Endometrial microvascular endothelial cells (primary cell): Measurements from ENCODE around the genes TSHR and GTF2A1.

- RAMPAGE, long total RNA, result no peak
These were observed 897.5 kb downstream of the DIO2 start for GRCh38 chr14:79313949-79314148.

DNA sequence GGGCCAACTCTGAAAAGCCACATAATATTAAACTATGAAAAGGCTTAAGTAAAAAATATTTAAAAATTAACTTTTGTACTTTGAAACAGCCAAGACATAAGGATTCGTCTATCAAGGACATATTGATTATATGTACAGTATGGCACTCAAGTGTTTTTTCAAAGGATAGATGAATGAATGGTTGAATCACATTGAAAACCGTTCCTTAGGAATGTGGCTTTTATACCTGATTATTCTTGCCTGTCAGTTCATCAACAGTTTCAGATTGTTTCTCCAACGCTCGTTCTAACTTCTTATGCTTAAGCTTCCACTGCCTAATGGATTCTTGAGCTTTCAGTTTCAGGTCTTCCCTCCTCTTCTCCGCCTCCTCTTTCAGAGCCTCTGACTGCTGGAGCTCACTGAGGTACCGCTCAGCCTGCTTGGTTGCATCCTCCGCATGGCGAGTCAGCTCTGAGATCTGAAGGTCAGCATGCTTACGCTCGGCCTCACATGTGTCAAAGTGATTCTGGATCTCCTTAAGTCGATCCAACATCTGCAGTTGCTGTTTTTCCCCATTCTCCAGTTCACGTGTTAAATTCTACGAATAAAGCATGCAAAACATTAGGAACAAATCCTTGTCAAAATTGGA is 148.9 kb downstream of the CEP128 start:
- RAMPAGE, long total RNA, result no peak

- RAMPAGE, long total RNA, result no peak
These were observed 35.6 kb downstream of the CEP128 start for GRCh38 chr14:80905922-80906295.

DNA sequence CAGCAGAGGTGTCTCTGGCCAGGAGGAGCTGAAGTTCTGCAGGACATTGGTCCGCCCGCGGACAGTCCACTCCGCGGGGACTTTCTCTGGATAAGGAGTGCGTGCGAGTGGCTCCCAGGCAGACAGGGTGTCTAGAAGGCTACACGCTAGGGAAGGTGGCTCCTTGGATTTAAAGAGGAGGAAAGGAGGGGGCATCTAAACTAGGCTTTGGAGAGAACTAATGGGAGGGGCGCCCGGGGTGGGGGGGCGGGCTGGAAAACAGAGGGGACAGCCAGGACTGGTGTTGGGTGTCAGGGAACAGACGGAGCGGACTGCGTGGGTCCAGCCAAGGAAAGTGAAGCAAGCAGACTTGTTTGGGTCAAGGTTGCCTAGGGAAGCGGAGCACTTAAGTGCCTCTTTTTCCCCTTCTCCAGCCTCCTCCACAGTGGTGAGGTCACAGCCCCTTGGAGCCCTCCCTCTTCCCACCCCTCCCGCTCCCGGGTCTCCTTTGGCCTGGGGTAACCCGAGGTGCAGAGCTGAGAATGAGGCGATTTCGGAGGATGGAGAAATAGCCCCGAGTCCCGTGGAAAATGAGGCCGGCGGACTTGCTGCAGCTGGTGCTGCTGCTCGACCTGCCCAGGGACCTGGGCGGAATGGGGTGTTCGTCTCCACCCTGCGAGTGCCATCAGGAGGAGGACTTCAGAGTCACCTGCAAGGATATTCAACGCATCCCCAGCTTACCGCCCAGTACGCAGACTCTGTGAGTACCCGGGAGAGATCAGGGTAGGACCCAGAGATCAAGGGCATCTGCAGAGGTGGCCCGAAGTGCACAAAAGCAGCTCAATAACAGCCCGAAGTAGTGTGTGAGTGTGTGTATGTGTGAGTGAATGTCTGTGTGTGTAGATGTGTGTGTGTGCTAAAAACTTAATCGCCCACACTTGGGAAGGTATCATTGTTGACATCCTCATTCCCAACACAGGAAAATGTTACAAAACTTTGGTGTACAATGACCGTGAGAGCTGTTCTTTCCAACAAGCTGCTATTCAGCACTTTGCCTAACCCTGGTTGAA is at the start of gene TSHR:
TSS of gene TSHR (plus strand) at position 510 of the 1,049 bp plus-strand sequence.
- RAMPAGE, long total RNA, result no peak

GRCh38 chr14:81158809-81159008 is 62.0 kb downstream of the GTF2A1 start:
- RAMPAGE, long total RNA, result no peak

GRCh38 chr14:81169603-81170577 is 50.9 kb downstream of the GTF2A1 start:
- RAMPAGE, long total RNA, result no peak

GRCh38 chr14:81178380-81179499 is 42.0 kb downstream of the GTF2A1 start:
- RAMPAGE, long total RNA, result no peak

DNA sequence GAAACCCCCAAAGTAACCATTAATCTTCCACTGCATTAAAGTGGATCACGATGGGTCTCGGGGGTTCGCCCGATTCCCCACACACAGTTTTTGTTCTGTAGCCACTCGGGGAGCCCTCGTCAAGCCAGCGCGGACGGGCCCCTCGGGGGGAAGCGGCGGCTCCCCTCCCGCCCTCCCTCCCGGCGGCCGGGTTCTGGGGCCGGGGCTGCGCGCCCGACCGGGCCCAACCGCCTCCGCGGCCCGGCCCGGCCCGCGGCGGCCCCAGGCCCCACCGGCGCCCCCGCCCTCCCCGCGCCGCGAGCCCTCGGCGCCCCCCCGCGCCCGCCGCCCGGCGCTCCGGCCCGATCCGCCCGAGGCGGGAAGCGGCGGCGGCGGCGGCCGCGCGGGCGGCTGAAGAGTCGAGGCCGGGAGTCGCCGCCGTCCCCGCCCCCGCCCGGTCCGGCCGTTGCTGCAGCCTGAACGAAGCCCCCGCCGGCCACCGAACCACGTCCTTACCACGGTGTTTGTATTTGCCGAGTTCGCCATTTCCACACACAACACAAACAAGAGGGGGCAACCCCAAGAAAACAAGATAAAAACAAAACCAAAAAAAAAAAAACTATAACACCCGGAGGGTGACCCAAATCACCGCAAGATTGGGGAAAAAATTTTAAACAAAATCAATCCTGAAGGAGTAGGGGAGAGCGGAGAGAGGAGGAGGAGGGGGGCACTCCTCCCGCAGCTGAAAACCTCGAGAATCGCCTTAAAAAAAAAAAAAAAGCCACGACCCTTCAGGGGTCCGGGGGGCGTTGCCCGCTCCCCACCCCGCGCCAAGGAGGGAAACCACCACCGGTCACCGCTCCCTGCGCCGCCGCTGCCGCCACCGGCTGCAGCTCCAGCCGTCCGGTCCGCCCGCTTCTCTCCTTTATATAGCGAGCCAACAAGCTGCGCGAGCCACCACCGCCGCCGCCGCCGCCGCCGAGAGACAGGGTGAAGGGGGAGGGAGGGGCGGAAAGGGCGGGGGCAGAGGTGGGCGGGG is at the start of gene GTF2A1:
TSS of gene GTF2A1 (minus strand) at position 966 of the 1,018 bp plus-strand sequence.
- RAMPAGE, long total RNA, result start-site peak on the minus strand centred at position 958 of the sequence, 40 bp wide, 73 and 63 reads in 2 replicates

DNA sequence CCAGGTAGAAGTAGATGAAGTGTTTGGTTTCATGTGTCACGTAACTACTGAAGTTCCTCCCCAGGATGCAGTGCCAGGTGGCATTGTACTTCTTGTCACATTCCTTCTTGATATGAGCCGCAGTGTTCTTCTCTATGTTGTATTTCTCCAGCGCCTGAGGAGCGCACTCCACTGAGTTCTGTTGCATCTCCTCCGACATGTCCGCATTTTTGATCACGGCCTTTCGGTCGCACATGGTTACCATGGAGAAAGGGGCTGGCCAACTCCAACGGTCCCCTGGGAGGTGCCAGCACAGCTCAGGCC is 25.5 kb upstream of the GTF2A1 start:
- RAMPAGE, long total RNA, result no peak

GRCh38 chr14:84254173-84254774 is 1275.7 kb upstream of the FLRT2 start:
- RAMPAGE, long total RNA, result no peak

GRCh38 chr14:85568528-85568827 is 38.5 kb downstream of the FLRT2 start:
- RAMPAGE, long total RNA, result no peak

GRCh38 chr14:88978859-88979254 is 154.4 kb downstream of the TTC8 start:
- RAMPAGE, long total RNA, result no peak

GRCh38 chr14:89247863-89248511 is 169.0 kb downstream of the FOXN3 start:
- RAMPAGE, long total RNA, result no peak

DNA sequence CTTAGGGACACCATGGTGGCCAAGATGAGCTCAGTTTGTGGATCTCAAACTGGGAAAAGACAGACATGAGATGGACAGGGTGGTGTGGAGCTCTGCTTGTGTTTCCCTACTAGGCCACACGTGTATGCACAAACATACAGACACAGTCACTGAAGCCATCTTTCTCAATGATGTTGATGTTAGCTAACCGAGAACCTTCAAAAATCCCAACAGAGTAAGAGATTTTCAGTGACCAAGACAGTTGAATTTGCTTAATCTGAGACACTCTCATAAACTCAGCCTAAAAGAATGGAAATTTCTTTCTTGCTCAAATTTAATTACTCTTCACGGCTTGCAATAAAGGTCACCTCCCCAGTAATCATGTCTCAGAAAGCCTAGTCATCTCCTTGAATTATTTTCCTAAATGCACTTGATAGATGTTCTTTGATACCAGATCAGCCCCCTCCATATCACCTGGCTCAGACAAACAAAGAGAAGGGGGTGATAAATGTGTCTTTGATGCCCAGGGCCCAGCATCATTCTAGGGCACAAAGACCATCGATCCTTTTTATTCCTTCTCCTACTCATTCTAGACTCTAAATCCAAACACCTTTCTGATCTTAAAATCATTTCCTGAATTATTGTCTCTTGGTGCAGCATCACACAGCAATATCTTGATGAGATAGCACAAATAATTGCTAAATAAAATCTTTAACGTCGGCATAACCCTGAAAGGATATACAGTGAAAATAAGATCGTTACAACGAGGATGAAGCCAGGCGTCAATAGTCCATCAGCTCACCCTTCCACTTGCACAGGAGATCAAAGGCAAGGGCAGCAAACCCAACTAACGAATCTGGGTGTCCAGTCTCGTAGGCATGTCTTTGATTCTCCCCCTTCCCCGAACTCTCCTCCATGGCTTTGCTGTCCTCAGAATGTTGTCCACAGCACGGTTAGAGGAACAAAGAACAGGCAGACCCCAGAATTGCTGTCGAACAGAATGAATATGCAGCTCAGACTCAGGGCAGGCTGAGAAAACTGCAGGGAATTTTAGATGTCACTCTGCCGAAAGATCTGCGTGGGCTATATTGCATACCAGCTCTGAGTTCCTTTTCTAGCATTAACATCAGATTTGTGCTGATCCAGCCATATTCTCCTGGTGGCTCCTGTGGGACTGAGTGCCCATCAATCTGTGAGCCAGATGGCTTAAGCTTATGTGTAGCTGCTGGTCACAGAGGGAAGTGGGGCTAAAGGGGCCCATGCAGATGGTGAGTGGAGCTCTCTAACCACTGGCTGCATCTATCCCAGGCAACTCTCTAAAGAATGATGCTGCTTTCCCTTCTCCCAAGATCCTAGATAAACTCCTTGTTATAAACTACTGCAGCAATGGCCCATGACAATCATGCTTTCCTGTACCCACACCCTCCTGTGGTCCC is 101.9 kb downstream of the FOXN3 start:
- RAMPAGE, long total RNA, result no peak

DNA sequence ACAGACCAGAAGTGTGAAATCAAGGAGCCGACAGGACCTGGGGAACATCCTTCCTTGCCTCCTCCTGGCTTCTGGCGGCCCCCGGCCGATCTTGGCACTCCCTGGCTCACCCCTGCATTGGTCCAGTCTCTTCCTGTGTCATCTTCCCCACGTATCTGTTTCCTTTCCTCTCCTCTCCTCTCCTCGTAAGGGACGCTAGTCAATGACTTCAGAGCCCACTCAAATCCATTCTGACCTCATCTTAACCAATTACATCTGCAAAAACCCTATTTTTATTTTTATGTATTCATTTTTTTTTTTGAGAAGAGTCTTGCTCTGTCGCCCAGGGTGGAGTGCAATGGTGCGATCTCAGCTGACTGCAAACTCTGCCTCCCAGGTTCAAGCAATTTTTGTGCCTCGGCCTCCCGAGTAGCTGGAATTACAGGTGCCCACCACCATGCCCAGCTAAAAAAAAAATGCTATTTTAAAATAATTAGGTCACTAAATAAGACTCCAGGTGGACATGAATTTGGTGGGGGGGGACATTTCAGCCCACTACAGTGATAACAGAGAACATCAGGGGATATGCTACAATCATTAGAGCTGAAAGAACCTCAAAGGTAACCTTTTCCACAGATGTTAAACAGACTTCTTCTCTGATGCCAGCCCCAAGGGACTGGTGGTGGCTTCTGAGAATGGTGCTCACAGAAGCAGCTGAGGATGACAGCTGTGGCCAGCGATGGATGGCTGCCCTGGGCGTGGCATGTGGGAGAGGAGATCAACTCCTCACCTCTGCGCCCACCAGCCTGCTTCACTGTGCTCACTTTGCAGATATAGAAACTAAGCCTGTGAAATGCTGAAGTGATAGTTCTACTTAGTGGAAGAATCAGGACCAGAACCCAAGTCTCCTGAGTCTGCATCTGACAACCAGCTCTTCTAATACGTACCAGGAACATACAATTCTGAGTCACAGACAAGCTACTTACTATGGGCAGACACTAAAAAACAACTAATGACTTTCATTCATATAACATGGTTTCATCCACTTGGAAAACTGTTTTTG is 33.2 kb downstream of the FOXN3 start:
- RAMPAGE, long total RNA, result no peak

DNA sequence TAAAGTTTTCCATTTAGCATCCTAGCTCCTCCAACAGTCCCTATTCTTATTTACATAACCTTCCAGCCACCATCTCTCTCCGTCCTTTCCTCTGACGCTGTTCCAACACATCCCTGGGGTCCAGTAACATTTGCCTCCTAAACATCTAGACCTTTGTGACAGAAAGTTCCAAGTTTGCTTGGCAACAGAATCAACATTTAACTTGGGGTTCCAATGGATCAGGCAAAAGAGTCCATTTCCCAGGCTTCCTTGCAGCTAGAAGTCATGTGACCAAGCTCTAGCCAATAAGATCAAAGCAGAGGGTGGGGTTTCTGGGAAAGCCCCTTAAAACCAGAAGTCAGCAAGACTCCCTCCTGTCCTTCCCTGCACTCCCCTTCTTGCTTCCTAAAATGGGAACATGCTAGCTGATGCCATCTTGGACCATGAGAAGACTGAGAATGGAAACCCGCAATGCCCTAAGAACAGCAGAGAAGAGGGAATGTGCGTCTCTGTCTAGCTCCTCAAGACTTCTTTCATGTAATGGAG is 14.7 kb downstream of the FOXN3 start:
- RAMPAGE, long total RNA, result no peak

DNA sequence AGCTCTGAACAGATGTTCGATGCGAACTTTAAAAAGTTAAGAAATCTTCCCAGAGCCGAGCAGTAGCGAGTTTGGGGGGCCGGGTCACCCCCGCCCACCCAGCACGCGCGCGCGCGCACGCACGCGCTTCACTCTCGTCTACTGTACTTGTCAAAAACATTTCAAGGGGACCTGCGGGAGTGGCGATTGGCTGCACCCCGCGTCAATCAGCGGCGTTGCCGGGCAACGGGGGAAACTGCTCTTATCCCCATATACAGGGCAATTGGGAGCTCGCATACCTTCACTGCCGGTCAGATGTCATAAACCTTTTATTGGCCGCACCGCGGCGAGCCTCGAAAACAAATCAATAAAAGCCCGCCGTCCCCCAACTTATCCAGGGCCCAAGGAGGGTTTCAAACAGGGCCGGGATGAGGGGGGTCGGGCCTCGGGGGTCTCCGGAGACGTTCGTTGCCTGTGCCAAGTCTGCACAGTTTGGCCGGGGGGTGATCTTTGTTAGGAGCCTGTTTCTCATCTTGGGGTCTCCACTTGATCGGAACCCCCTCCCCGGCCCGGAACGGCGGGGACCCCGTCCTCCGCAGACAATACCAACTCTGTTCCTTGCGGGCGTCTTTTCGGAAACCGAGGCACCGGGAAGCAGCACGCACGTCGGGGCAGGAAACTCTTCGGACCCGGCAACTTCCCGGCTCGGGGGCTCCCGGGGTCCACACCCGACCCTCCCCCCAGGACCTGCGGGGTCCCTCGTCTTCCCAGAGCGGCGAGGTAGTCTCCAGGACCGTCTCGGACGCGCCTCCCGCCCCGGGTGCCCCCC is 807 bp downstream of the FOXN3 start:
- RAMPAGE, long total RNA, result no peak

DNA sequence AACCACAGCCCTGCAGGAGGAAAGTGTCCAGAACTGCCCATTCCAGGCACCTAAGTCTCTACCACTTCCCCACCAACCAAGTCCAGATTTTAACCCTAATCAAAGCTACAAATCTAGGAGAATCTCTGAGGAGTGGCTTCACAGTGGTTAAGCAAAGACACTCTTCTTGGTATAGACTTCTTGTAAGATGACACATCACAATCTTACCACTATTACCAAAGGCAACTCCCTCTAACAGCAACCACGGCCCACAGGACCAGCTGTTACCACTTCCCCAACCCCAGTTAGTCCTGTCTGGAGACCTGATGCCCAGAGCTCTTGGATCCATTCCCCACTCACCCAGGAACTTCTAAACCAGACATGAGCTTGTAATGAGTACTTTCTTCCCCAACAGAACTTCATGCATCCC is 87.5 kb upstream of the FOXN3 start:
- RAMPAGE, long total RNA, result no peak

DNA sequence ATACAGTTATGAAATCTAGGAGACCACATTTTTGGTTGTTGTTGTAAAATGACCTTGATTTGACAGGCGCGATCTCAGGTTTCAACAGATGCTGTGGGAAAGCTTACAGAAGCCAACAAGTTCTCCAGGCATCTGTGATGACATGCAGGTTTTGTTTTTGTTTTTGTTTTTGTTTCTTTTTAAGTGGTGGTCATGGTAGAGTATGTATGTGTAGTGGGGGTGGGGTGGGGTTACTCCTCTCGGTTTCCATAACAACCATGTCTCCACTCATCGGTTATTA is 199.8 kb upstream of the FOXN3 start:
- RAMPAGE, long total RNA, result no peak

GRCh38 chr14:89641830-89642367 is 224.9 kb upstream of the FOXN3 start:
- RAMPAGE, long total RNA, result no peak